Heart right ventricle (tissue), 2 donors: ENCODE measurements around a stretch of chr14.

DNA sequence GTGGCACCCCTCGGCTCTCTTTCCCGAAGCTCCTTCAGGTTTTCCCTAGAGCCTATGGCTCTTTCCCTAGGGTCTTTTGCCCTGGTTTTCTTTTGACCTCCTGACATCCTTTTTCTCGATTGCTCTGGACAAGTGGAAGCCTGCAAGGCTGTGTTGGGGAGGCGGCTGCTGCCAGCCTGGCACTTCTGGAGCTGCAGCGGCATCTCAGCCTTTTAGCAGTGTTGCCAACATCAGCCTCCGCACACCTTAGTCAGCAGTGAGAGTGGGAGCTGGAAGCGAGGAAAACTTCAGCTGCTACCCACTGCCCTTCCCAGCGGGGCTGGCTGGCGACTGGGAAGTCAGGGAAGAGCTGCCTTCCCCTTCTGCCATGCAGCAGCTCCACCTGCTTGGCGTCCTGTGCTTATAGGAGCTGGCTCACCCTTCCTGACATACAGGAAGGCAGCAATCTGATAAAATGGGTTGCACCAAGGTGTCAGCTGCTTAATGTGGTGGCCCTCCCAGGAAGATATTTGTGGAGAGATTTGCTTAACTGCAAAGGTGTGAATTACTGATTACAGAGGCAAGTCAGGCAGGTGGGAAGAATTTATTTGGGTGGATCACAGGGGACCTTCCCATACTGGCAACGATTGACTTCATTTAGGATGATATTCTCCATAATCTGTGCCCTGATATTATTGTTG, 15.4 kb upstream of the PLEKHG3 start:
- PRO-cap, 2 experiments: no peak in any of the 2 experiments

DNA sequence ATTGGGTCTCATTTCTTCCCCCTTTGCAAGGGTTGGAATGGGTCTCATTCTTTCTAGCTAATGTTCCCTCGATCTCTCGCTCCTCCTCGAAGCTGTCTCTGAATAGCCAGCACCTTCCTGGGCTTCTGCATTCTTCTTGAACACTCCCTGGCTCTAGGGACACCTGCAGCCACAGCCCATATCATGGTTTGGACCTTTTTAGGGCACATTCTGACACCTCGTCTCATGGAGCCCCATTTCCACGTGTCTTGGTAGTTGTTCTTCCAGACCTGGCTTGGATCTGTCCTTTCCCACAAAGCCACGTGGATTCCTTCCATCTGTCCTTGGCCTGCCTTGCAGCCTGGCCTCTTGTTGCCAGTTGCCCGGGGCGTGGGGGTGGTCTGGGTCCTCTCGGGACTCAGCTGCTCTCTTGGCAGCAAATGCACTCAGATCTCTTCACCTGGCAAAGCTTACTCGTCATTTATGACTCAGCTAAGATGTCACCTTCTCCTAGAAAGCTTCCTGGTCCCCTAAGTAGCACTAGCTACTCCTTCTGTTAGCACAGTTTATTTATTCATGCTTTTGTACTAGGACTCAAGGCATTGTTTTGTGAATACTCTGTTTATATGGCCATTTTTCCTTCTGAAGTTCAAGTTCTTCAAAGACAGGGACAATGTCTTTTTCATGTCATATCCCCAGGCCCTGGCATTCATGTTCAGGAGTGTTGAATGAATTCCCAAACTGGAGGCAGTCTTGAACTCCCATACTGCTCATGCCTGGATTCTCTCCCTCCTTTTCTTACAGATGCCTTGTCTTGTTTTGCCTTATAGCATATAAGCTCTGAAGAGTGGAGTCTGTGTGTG, 13.6 kb downstream of the PLEKHG3 start:
- PRO-cap, 2 experiments: no peak in any of the 2 experiments

GRCh38 chr14:64722869-64723400, 18.7 kb downstream of the PLEKHG3 start:
- PRO-cap, 2 experiments: no peak in any of the 2 experiments

DNA sequence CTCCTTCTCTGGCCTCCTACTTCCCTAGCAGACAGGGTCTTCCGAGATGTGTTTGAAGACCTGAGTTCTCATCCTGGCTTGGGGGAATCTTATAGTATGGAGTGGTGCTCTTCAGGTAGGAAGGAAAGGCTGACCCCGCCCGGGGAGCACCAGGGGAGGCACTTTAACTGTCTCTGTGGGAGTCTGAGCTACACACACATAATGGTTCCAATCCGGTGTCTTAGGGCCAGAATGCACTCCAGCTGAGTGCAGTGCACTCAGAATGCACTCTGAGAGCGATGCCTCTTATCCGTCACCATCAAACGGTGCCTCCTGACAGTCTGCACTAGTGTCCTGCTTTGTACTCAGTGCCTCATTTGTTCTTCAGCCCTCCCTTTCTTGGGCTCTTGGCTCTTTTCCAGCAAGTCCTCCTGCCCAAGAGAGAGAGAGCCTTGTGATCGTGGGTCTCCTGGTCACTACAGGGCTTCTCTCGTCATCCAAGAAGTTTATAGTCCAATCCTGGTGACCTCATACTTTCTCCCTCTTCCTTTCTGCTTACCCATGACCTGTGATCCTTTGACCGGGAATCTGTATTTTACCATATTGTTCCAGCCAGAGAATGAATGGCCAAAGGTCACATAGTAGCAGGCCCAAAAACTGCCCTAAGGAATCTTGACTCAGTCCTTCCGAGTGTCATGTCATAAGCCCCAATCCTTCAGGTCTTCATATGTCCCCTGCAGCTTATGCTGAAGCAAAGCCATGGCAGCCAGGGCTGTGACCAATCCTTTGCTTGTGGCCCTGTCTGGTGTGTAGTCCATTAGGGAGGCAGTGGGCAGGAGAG, 20.0 kb downstream of the PLEKHG3 start:
- PRO-cap, 2 experiments: no peak in any of the 2 experiments

GRCh38 chr14:64764082-64765223, 60.2 kb downstream of the PLEKHG3 start:
- PRO-cap, 2 experiments: no peak in any of the 2 experiments

- PRO-cap, 2 experiments: no peak in any of the 2 experiments
Observed at GRCh38 chr14:64785202-64785570, 81.0 kb downstream of the PLEKHG3 start.

DNA sequence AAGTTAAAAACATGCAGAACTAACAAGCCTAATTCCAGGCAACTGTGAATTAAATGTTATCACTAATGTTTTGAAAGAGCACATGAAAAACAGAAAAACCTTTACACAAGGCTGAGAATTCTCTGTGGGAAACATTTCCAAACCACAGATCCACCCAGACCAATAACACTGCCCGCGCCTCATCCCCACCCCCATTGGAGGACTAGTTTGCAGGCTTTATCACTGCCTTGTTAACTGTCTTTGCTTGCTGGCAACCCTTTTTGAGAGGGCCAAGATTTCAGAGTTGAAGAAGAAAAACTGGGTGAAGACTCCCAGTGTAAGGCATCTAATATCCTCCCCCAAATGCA, 6.0 kb downstream of the MAX start:
- PRO-cap, 2 experiments: no peak in any of the 2 experiments

GRCh38 chr14:65236396-65236770, 134.1 kb upstream of the MAX start:
- PRO-cap, 2 experiments: no peak in any of the 2 experiments

DNA sequence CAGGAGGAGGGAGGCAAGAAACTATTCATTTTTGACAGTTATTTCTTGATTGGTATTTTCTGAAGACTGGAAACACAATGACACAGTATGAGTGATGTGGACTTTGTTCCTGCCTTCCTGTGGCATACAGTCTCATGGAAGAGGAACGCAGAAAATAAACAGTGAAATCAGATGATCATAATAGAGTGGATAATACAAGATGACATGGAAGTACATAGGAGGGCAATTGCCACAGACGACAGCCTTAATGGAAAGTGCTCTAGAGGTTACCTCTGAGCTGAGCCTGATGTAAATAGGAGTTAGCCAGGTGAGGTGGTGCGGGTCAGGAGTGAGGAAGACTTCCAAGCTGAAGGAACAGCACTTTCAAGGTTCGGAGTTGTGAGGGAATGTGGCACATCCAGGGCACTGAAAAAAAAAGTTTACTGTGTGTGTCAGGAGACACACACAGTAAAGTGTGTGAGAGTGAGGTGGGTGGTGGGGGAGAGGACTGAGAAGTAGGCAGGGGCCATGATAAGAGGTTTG, 140.5 kb upstream of the MAX start:
- PRO-cap, 2 experiments: no peak in any of the 2 experiments

DNA sequence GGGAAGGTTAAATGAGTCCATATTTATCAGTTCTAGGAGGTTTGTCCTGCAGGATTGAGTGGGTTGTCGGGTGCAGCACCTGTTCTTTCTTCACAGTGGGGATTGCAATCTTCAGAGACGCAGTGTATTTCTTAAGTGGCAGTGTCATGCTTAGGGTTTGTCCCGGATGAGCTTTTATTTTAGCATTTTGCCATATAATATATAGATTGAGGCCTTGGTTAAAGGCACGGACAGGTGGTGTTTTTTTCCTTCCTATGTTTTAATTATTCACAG, 1.2 kb downstream of the FUT8 start:
- PRO-cap, 2 experiments: no peak in any of the 2 experiments

DNA sequence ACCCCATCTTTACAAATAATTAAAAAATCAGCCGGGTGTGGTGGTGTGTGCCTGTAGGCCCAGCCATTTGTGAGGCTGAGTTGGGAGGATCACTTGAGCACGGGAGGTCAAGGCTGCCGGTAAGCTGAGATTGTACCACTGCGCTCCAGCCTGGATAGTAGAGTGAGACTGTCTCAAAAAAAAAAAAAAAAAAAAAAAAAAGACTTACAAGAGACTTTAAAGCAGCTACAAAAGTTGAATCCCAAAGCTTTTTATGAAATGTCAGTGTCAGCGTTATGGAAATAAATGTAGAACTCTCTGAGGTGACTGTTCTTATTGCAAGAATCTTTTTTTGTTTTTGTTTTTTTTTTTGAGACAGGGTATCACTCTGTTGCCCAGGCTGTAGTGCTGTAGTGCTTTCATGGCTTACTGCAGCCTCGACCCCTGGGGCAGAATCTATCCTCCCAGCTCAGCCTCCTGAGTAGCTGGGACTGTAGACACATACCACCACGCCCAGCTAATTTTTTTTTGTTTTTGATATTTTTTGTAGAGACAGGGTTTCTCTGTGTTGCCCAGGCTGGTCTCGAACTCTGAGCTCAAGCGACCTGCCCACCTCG, 17.3 kb downstream of the FUT8 start:
- PRO-cap, 2 experiments: no peak in any of the 2 experiments

GRCh38 chr14:65564696-65565124, 152.2 kb downstream of the FUT8 start:
- PRO-cap, 2 experiments: no peak in any of the 2 experiments

DNA sequence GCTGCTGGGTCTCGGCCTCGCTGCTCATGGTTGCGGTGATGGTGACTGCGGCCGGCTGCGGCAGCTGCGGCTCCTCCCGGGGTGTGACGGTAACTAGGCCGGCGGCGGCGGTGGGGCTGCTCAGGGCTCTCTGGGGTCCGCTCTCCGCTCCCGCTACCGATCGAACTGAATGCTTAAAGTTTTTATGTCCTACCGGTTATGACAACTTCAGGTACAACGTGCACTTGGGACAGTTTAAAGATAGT, 472.5 kb upstream of the CCDC196 start:
- PRO-cap, 2 experiments: peak in 2 of 2 experiments; most common minus-strand start position 168 of the sequence (in 2)

DNA sequence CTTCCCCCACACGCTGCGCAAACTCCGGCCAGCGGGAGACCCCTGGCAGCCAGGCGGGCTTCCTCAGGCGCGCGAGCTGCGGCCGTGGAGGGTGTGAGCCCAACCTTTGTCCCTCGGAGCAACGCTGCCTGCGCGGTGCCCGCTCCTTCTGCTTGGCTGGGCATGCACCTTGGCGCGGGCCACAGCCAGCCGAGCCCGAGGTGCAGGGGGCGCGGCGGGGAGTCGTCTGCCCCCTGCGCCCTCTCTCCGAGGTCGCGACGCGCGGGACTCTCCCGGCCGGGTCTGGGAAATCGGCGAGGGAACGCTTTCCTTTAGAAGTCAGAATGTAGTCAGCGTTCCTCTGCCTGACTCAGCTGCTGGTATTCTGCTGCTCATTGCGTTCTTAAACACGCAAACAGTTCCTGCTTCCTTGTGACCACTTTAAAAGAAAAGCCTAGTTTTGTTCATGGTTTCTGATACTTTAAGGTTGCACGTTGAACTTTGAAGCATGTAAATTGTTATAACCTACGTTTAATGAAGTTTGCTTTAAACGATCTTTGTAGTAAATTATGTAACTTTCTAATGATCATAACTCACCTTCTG, 483 bp downstream of the PALS1 start:
- PRO-cap, 2 experiments: peak in 2 of 2 experiments; most common plus-strand start position 252 of the sequence (in 1); most common minus-strand start position 284 of the sequence (in 2)

DNA sequence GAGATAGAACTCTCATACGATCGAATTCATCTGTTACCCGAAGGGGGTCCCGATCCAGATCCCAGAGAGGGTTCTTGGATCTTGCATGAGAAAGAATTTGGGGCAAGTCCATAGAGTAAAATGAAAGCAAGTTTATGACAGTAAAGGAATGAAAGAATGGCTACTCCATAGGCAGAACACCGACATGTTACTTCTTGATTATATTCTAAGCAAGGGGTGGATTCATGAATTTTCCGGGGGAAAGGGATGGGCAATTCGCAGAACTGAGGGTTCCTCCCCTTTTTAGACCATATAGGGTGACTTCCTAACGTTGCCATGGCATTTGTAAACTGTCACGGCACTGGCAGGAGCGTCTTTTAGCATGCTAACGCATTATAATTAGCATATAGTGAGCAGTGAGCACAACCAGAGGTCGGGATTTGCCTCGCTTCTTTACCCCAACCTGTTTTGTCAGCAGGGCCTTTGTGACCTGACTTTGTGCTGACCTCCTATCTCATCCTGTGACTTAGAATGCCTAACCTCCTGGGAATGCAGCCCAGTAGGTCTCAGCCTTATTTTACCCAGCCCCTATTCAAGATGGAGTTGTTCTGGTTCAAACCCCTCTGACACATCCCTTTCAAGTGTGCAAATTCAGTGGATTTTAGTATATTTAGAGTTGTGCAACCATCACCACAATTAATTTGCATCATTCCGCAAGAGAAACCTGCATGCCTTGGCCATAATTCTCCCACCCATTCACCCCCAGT, 27.2 kb downstream of the PALS1 start:
- PRO-cap, 2 experiments: no peak in any of the 2 experiments

DNA sequence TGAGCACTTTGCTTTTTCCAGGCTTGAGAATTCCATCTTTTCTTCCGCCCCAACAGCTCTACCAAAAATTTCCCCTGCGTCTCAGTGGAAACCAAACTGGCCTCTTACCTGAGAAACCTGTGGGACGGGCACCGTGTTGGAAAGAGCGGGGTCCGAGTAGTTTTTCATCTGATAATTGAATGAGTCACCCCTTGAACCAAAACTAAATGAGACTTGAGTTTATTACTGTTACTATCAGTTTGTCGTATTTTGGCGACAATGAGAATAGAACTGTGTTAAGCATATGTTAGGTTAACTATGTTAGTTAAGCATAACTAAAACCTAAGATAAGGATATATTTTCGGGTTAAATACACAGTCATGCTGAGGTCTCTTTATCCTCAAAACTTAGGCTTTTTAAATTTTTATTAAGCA, 689 bp downstream of the EIF2S1 start:
- PRO-cap, 2 experiments: no peak in any of the 2 experiments

GRCh38 chr14:67446423-67446956, 34.5 kb upstream of the PLEK2 start:
- PRO-cap, 2 experiments: peak in 2 of 2 experiments; most common plus-strand start chr14:67446652 (in 1); most common minus-strand start chr14:67446560 (in 1)

DNA sequence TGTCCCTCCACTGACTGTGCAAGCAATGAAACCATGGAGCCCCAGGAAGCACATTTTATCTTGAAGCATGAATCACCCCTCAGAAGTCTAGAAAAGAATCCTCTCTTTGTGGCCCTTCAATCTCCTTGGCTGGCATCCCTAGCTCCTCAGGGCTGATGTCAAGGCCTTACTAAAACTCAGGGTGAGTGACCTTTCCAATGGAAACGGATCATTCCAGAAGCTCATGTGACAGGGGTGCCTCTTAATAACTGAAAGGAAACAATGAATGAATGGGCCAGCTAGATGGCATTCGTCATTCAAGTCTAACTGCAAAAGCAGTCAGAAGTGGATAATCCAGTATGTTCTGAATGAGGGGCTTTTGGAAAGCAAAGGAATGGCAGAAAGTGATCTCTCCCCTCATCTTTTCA, 22.2 kb upstream of the PLEKHH1 start:
- PRO-cap, 2 experiments: no peak in any of the 2 experiments

DNA sequence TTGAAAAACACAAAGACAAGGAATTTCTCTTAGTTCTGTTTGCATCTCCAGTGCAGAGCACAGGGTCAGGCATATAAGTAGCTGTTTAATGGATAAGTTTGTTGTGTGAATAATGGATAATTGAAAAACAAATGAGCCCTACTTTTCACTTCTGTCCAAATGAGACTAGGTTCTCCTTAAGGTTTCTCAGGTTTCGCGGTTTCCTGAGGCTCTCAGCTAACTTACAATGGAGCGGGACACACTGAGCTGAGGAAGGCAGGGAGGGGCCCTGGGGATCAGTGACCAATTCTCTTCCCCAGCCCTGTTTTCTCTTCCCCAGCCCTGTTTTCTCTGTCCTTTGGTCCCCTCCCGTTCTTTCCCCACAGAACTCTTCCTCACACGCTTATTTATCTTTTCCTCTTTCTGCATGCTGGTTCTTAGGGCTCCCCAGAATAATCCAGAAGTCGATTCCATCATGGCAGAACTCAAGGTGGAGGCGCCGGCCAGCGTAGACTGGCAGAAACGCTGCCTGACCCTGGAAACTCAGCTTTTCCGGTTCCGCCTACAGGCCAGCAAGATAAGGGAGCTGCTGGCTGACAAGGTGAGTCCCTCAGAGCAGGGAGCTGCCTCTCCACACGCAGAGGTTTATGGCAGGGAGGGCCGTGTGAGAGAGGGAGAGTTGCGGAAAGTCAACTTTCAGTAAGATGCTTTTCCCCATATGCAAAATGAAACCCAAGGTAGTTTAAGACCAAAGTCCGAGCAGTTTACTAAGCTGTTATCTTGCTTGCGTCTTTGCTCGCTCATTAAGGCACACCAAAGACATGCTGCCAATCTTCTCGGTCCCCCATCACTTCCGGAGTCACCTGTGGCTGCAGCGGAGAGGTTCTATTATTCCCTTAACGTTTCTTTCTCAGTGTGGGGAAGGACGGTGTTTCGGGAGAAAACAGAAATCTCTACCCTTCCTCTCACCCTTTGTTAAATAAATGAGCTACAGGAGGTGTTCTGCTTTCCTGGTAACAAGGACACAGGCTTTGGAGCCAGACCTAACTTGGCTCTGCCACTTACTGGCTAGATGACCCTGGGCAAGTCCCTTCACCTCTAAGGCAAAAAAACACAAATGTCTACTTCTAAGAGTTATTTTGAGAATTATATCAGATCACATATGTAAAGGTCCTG, 8.7 kb downstream of the PLEKHH1 start:
- PRO-cap, 2 experiments: no peak in any of the 2 experiments

GRCh38 chr14:67580582-67581519, 19.2 kb downstream of the PIGH start:
- PRO-cap, 2 experiments: no peak in any of the 2 experiments